Parietal lobe (tissue), 2 donors: ENCODE results near the genes NOSIP and IZUMO2.

DNA sequence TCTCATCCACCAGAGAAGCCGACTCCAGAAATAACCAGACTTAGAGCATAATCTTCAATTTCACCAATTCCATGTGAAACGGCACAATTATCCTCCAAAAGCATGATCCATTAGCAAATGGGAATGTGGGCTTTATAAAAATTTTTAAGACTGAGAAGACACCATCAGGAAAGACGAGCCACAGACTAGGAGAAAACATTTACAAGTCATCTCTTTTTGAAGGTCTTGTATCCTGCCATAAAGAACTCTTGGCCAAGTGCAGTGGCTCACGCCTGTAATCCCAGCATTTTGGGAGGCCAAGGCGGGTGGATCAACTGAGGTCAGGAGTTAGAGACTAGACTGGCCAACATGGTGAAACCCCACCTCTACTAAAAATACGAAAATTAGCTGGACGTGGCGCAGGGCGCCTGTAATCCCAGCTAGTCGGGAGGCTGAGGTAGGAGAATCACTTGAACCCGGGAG is 3.1 kb upstream of the RPS11 start:
- RAMPAGE, long total RNA: no peak

DNA sequence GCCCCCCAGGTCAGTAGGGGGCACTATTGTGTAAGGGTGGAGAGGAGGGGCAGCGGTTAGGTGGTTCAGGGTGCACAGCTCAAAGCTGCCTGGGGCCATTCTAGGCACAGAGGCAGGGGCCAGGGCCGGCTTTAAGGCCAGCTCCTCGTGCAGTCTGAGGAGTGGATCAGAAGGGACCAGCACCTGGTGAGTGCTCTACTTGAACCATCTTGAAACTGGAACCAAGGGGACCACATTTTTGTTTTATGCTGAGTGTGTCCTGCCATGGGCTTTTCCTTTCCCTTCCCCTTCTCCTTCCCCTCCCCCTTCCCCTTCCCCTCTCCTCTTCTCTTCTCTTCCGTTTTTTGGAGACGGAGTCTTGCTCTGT is 5.7 kb upstream of the FCGRT start:
- RAMPAGE, long total RNA: no peak

- RAMPAGE, long total RNA: no peak
Measured at GRCh38 chr19:49555916-49556212, 24.5 kb downstream of the NOSIP start.

DNA sequence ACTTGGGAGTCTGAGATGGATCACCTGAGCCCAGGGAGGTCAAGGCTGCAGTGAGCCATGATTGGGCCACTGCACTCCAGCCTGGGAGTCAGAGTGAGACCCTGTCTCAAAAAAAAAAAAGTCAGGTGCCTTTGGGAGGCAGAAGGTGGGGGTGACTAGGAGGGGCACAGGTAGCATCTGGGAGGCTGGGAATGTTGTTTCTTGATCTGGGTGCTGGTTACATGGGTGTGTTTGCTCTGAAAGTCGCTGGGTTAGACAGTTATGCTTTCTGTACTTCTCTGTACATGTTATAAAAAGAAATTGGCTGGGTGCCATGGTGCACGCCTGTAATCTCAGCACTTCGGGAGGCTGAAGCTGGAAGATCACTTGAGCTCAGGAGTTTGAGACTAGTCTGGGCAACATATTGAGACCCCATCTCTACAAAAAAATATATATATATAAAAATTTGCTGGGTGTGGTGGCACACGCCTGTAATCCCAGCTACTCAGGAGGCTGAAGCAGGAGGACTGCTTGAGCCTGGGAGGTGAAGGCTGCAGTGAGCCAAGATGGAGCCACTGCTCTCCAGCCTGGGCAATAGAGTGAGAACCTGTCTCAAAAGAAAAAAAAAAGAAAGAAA is 15.1 kb downstream of the NOSIP start:
- RAMPAGE, long total RNA: no peak

- RAMPAGE, long total RNA: no peak
Measured at GRCh38 chr19:49567687-49568534, 12.4 kb downstream of the NOSIP start.

DNA sequence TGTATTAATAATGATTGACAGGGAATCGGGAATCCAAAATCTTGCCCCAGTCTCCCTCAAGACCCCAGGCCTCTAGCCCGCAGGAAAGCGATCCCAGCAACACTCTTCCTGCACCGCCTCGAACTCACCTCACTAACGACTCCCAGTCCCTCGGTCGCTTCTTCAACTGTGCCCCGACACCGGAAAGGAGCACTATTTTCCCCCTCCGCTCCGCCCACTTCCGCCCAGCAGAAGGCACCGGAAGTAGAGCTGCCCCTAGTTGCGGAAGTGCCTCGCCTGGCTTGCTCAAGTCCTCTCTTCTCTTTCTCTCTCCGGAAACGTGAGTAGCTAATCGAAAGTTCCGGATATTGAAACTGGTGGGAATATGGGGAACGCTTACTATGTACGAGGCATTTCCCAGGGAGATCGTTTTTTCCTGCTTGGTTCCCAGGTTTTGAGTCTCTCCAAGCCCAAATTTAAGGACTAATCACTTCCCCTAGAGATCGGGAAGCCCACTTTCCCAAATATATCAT is at the start of gene NOSIP:
Gene NOSIP (minus strand): TSS at position 170 of the 512 bp plus-strand sequence.
- RAMPAGE, long total RNA: no peak

DNA sequence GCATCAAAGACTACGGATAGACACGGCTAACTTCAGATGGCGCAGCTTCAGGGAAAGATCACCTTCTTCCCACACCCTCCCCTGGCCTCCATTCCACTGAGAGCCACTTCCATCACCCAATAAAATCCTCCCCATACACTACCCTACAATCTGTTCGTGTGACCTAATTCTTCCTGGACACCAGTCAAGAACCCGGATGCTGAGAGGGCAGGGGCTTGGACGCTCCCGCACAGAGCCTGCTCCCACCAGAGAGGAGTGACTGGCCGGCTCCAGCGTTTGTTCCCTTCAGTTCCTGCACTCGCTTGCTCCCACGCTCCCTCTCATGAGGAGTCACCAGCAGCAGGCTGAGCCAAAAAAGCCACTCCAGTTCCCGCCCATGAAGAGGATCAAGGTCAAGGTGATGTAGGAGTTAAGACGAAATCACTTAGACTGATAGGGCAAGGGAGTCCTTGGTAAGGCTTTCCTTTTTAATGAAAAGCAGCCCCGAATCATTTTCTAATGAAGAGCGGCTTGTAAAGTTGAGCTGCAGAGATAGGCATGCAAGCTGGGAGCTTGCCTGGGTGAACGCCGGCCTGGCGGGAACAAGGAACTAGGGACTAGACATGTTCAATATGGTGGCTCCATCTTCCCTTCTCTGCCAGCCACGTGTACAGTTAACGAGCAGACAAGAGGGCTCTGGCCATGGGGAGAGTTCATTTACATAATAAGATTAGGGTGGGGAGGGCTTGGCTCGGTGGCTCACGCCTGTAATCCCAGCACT is 35.6 kb downstream of the TSKS start:
- RAMPAGE, long total RNA: no peak

- RAMPAGE, long total RNA: no peak
Measured at GRCh38 chr19:49763430-49763673, 246 bp upstream of the TSKS start.

GRCh38 chr19:49809822-49810121 is 3.3 kb downstream of the FUZ start:
- RAMPAGE, long total RNA: no peak

GRCh38 chr19:49818852-49819432 is 853 bp downstream of the MED25 start:
- RAMPAGE, long total RNA: no peak

GRCh38 chr19:49836965-49838078 is 19.2 kb downstream of the MED25 start:
- RAMPAGE, long total RNA: no peak

GRCh38 chr19:49868785-49869539 is 1.6 kb upstream of the PNKP start:
- RAMPAGE, long total RNA: no peak

- RAMPAGE, long total RNA: no peak
Measured at GRCh38 chr19:49889982-49891160, 6.3 kb downstream of the IL4I1 start.

DNA sequence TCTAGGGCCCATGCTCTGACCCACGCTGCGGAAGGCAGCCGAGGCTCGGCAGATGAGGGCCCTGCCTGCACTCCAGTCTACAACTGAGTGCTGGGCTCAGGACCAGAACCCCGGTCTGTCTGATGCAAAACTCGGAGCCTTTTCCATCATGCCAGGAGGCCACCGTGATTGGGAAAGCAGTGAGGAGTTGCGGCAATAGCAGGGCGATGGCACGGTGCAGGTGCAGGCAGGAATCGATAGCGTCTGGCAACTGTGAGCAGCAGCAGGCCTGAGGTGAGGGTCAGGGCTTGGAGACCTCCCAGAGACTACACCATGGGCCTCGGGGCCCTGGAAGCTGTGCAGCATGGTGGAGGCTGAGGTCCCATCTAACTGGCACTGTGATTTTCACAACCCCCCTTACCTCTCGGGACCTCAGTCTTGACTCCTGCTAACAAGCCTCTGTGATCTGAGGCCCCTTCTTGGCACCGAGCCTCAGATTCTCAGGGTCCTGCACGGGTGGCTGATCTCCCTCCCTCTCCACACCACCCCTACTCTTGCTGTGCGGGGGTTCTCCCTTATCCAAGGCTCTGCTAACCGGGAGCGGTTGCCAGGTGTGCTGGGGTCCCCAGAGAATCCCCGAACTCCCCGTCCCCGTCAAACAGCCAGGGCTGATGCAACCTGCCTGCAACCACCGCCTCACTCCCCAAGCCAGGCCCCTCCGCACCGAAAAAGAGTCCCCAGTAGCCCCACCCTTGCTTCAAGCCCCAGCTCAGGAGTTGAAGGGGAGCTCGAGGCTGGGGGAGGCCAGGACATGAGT is 5.0 kb upstream of the ATF5 start:
- RAMPAGE, long total RNA: no peak

DNA sequence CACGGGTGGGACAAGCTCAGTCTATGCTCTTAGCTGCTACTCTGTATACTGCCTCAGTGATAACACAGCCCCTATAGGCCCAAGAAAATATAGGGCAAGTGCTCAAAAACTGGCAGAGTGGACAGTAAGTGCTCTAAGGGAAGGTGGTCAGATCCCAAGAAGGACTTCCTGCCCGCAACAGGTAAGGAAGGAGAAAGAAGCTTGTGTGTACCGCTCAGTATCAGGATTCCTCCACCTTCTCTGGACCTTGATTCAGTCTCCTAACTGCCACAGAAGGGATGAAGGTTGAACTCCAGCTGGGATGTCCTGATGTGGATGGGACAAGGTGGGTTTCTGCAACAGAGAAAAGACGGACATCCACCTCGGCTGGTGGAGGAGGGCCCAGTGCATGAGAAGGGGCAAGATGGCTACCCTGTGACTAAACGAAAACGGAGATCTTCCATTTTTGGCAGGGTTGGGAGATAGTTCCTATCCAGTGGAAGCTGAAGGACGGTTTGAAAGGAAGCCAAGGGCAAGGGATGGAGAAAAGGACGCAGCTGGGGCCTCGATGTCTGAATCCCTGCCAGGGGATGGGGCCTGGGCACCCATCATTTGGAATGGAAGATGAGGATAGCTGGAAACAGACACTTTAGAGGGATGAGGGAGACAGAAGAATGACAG is 1.4 kb upstream of the ATF5 start:
- RAMPAGE, long total RNA: no peak

GRCh38 chr19:50162908-50163539 is at the start of gene IZUMO2:
Gene IZUMO2 (minus strand): TSS chr19:50163281.
- RAMPAGE, long total RNA: no peak

GRCh38 chr19:50271779-50272158 is 57.4 kb downstream of the KCNC3 start:
- RAMPAGE, long total RNA: no peak

DNA sequence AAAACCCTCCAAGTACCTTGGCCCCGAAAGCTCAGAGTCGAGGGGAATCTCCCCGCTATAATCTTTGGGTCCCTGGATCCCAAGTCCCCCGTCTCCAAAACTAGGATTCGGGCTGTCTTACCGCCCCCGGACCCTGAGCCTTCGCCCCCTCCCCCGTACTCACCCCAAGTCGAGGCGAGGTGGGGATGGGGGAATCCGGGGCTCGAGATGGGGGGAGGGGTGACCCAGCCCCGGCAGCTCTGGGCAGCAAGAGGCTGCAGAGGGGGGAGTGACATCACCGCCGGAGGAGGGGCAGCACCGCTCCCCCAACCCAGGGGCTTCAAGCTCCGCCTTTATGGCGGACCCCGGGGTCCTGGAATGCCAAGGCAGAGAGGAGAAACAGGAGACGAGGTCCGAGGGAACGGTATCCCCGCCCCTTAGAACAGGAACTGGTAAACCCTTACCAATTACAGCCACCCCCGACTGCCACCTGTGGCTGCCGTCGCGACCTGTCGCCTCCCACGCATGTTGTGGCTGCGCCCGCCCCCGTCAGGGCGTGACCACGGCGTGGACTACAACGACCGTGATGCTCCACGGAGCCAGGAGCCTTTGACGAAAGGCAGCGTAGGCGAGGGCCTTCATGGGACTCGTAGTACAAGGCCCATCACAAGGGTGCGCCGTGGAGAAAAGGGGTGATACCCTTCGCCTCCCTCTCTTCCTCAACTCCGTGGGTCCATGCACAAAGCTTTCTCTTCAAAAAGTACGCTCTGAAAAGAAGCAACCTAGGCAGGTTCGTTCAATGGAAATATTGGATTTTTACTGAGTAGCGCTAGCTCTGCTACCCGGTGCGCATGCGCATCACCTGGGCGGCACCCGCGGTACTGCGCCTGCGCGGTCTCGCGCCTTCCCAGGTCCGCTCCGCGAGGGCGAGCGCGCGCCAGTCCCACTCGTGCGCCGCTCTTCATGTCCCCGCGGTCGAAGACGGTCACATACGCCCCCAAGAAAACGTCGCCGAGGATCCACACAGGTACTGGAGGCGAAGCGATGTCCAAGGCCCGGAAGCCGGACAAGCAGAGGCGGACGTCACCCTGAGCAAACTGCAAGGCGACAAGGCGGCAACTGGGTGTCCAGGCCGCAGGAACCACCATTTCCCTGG is 4.2 kb upstream of the KCNC3 start:
- RAMPAGE, long total RNA: start-site peak on the plus strand centred at position 892 of the sequence, 41 bp wide, 18 and 6 reads in 2 replicates

GRCh38 chr19:50374598-50374893 is 1.7 kb upstream of the NR1H2 start:
- RAMPAGE, long total RNA: no peak

DNA sequence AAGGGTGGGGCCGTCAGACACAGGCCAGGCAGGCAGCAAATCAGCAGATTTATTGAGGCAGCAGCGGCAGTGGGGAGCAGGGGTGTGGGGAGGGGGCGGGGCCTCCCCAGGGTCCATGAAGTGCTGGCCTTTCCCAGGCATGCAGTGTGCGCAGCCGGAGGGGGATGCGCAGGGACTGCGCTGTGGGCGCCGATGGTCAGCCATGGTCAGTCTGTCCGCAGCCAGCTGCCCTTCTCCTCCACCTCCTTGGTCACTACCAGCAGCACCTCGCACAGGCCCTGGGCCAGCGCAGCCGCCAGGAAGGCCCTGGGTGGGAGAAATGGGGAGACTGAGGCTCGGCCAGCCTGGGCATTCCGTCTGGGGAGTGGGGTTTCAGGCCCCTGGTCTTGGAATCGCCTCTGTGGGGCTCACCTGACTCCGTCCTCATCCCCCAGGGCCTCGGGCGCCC is 5.0 kb downstream of the JOSD2 start:
- RAMPAGE, long total RNA: no peak